Parietal lobe (tissue), 2 donors: ENCODE measurements around a stretch of chr14.

DNA sequence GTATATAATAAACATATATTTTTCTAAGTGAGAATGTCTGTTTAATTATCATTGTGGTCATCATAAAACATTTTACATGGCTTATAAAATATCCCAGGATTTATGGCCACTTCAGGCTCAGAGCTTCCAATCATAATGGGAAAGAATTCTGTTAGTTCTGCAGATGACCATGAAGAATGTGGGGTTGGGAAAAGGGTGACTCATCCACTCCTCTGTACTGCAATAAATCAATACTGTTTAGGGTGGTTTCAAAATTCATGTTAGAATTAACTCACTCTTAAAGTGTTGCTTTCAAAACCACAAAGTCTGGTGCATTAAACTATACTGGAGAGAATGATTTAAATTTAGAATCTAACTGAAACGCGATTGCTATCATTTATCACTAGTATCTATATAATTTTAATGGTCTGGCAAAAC lies 867 bp downstream of the CCDC198 start:
- RAMPAGE, long total RNA, result no peak

DNA sequence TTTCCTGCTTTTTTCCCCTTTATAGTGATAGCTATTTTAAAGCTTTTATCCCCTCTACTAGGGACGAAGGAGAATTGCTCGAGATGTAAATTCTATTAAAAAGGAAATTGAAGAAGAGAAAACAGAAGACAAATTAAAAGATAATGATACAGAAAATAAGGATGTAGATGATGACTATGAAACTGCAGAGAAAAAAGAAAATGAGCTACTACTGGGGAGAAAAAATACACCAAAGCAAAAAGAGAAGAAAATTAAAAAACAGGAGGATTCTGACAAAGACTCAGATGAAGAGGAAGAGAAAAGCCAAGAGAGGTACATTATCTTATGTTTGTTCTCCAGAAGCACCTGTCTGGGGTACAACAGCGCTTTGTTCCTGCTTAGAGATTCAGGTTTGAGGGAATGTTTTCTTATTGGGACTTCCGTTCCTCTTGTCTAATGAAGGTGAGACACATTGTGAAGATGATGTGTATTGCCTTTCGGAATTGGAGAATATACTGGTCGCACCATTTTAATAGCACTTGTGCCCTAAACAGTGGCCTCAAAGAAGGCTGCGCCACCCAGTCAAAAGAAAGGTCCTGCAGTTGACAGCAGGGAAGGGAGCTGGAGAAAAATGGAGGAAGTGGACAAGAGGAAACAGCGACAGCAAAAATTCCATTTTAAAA lies 44.6 kb upstream of the TOMM20L start:
- RAMPAGE, long total RNA, result no peak

DNA sequence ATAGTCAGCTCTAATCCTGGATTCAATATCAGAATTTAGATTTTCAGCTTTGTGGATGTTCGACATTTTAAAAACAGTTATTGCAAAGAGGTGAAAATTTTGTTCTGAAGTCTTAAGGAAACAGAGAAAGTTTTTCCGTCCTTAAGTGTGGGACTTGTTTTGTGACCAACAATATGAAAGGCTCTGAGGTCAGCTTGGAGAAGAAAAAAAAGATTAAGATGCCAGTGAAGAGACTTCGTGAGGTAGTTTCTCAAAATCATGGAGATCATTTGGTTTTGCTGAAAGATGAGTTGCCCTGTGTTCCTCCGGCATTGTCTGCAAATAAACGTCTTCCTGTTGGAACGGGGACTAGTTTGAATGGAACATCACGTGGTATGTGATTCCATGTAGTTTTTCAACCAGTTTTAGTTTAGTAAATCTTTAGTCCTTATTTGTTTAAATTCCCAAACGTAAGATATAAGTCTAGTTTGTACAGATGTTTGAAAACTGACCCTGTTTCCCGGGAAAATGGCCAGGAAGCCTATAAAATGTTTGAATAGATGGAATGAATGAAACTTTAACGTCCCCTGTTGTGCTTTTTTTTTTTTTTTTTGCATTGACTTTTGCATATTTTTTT lies 681 bp downstream of the KIAA0586 start:
- RAMPAGE, long total RNA, result no peak

- RAMPAGE, long total RNA, result no peak
Measured at GRCh38 chr14:58571950-58572423, 65.8 kb upstream of the DACT1 start.

GRCh38 chr14:58638143-58638970 lies 595 bp downstream of the DACT1 start:
- RAMPAGE, long total RNA, result no peak

- RAMPAGE, long total RNA, result no peak
Measured at GRCh38 chr14:58723572-58723771, 85.7 kb downstream of the DACT1 start.

DNA sequence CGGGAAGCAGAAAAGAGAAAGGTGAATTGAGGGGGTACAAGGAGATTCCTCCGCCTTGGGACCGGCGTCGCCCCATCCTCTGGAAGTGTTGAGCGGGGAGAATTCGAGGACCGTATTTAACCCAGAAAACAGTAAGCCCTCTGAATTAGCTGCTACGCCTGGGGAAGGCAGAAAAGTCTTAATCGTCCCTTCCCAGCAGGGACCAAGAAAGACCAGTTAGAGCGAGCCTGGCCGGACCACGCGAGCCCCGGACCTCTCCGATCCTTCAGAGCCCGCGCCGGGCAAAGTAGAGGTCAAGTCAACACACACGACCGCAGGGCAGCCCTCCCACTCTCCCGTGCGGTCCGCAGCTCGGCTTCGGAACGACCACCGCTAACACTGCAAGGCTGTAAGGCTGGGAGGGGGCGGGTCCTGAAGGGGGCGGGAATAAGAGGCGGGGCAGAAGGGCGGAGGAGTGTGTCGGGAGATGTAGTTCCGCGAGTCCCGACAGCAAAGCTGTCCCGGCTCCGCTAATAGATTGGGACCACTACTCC lies 353 bp upstream of the DAAM1 start:
- RAMPAGE, long total RNA, result no peak

DNA sequence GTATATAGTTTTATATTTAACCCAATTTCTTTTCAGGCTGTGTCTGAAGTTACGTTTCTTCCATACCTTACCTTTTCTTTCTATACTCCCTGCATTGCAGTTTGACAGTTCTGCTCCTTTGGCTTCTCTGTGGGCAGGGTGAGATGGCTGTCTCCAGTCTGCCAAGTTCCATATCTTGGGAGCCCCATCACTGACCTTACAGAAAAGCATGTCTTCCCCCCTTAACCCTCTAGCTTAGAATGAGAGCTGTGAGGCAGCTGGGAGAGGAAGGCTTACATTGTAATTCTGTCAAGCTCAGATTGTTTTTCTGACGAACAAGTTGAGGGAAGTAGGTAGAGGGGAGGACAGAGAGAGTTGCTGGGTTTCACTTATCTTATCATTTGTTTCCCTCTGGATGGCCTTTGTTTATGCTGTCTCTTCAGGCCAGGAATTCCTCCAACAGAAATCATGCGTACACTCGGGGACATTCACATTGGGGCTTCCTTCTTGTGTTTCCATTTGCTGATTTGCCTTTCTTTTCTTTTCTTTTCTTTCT lies 9.3 kb downstream of the DAAM1 start:
- RAMPAGE, long total RNA, result no peak

GRCh38 chr14:59262885-59263416 lies 74.5 kb downstream of the DAAM1 start:
- RAMPAGE, long total RNA, result no peak

DNA sequence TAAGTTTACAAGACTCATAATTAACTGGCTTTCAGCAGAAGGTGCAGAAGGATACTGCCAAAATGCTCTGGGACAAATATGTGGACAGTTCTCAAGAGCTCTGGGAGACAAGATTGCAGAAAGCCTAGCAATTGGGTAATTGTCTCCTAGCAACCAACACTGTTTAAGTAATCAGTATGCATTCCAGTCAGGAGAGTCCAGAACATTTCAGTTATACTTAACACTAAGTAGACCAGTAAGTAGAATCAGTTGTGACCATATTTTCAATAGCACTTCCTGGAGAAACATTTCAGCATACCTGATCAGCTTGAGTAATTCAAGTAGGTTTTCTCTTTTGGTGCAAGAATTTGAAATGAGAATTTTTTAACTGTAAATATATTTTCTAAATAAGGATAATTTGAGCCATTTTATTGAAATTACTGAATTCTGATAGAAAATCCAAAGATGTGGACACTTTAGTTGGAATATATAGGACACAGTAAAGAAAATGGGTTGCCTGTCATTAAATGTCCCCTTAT lies 131.3 kb downstream of the GPR135 start:
- RAMPAGE, long total RNA, result no peak

GRCh38 chr14:59337223-59337694 lies 127.9 kb downstream of the GPR135 start:
- RAMPAGE, long total RNA, result no peak

GRCh38 chr14:59360900-59361935 lies 104.0 kb downstream of the GPR135 start:
- RAMPAGE, long total RNA, result no peak

DNA sequence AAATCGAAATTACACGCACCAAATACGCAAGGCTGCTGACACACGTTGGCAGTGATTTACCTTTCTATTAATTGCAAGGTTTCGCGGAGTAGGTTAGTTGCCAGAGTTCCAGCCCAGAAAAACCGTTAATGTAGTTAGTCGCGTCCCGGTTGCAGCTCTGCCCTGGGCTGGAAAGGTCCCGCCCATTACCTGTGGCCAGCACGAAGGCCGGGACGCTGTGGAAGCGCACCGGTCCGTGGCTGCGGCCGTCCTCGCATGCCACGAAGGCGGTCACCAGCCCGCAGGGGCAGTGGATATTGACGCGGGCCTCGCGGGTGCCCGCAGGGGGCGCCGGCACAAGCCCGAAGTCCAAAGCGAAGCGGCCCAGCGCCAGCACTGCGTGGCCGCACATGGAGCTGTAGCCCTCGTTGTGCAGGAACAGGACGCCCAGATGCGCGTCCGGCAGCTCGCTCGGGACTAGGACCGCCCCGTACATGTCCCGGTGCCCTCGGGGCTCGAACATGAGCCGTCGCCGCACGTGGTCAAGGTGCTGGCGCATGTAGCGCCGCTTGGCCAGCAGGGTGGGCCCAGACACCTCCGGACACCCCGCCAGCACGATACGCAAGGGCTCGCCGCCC lies 480 bp downstream of the L3HYPDH start:
- RAMPAGE, long total RNA, result no peak

- RAMPAGE, long total RNA, result no peak
Measured at GRCh38 chr14:60643498-60643840, 5.8 kb downstream of the SIX1 start.

- RAMPAGE, long total RNA, result no peak
Measured at GRCh38 chr14:60664869-60665551, 15.7 kb upstream of the SIX1 start.

GRCh38 chr14:60933119-60933534 lies 47.8 kb downstream of the TRMT5 start:
- RAMPAGE, long total RNA, result no peak

GRCh38 chr14:61080312-61081151 lies 99.5 kb downstream of the SLC38A6 start:
- RAMPAGE, long total RNA, result no peak

GRCh38 chr14:61145119-61145916 lies 135.8 kb downstream of the TMEM30B start:
- RAMPAGE, long total RNA, result no peak

DNA sequence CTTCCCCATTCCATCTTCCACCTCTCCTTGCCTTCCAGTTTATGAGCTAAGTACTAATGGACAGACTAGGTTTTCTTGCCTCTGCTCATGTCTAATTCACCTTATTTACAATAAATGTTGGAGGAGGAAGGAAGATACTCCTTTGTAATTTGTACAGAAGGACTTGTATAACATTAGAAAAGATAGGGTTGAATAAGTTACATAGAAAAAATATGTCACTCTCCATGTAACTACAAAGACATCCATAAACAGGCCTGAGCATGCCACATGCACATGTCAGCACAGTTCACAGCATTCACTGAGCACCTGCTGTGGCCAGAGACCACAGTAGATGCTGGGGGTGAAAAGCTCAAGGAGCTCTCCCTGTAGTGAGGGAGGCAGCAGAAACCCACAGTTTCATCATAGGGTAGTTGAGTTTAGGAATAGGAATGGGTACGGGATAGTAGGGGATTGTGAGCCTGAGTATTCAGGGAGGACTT lies 19.9 kb downstream of the PRKCH start:
- RAMPAGE, long total RNA, result no peak

DNA sequence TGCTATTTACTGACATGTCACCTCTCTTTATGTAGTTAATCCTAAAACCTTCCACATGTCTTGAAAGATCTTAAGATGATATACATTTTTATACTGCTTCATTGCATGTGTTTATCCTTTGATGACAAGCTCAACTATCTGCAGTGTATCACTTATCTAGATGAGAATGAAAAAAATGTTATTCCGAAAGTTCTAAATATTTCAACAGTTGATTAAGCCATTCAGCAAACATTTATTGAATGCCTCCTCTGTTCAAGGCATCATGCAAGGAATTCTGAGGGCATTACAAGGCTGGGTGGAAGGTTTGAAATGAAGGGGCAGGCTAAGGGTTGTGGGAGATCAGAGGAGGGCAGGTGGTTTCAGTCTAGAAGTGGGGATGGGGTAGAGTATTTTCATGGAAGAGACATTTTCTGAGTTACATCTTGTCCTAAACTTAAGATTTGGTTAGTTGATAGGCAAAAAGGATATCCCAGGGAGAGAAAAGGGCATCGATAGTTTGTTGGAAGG lies 126.9 kb downstream of the PRKCH start:
- RAMPAGE, long total RNA, result no peak